Metastatic Breast Carcinoma in the Ovary (tissue), 3 donors: ENCODE measurements around a stretch of chr6.

GRCh38 chr6:137870656-137871890, 4.0 kb downstream of the TNFAIP3 start:
- PRO-cap, 3 experiments: peak in 2 of 3 experiments; most common plus-strand start chr6:137871035 (in 1); most common minus-strand start chr6:137871505 (in 2)

DNA sequence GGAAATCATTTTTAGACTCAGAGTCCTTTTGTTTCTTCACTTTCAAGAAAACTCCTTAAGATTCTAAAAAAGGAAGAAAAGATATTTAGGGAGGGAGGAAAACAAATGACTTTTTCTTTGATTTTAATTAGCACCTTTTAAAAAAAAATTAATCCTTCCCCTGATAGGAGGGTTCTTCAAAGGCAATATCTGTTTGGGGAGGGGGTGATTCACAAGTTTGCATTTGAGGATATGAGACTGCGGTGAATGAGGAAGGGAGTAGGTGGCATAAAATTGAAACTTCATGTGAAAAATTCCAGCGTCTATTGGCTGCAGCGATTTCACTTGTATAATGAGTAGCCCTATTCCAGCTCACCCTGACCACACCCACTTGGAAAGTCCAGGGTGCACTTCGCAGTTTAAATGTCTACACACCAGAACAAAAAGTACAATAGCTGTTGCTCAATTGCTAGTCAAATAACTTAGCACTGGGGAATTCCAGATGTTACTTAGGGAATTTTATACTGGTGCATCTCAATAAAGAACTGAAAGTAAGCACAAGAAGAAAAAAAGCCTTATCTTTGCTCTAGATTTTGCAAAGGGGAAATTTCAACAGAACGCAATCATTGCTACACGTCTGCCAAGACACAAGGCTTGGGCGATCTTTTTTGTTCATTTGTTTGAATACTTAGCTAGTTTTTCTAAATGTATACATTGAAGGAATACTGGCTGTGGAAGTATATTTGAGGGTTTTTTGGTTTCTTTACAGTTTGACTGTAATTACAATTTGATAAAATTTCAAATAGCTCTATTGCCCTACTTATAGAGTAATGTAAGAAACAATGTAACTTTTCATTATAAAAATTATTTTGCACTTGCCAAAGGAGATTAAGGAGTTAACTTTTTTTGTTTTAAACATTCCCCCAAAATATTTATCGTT, 6.3 kb downstream of the TNFAIP3 start:
- PRO-cap, 3 experiments: peak in 1 of 3 experiments; most common plus-strand start position 362 of the sequence (in 1); most common minus-strand start position 333 of the sequence (in 1)

DNA sequence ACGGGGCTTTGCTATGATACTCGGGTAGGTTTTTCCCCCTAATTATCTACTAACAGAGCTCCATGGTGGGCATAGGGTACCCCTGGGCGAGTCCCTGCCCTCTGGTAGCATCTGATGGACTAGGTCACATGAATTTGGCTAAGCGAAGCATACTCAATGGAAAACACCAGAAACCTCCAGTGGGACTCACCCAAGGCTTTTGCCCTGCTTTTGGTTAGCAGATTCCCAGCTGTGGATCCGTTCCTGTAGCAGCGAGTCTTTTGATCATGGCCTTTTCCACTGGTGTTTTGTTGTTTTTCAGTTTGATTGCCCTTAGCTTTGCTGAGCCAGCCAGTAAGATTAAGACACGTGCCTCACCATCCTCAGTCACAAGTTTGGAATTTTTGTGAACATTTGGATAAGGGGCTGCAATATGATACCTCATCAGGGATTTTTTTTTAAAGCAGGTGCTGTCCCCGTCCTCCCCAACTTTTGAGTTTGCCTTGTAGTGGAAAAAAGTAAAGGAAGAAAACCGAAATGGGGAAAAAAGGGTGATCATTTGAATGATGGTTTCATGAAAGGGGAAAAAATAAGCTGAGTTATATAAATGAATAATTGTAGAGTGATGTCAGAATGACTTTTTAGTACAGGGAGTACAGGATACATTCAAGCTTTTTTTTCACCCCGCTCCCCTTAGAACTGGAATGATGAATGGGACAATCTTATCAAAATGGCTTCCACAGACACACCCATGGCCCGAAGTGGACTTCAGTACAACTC, 8.1 kb downstream of the TNFAIP3 start:
- PRO-cap, 3 experiments: no peak in any of the 3 experiments

- PRO-cap, 3 experiments: no peak in any of the 3 experiments
Observed at GRCh38 chr6:137881052-137881904, 14.2 kb downstream of the TNFAIP3 start.

- PRO-cap, 3 experiments: no peak in any of the 3 experiments
Observed at GRCh38 chr6:137881999-137883077, 15.3 kb downstream of the TNFAIP3 start.

- PRO-cap, 3 experiments: no peak in any of the 3 experiments
Observed at GRCh38 chr6:137883145-137884301, 16.5 kb downstream of the TNFAIP3 start.

DNA sequence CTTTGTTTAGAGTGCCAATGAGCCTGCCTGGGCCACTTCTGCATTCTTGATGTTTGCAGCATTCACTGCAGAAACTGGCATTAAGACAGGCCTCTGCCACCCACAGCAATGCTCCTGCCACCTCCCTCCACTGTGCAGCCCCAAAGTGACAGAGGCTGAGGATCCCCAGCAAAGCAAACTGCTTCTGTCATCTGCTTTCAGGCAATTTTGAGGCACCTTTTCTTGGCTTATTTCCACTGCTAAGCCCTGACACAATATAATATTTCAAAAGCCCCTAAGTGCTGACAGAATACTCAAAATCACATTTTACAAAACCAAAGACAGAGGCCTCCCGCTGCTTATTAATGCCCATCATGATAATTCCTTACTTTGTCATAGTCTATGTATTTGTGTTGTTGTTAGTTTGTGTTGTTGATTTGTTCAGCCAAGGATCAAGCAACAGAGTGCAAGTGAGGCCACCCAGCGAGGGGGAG, 61.4 kb downstream of the TNFAIP3 start:
- PRO-cap, 3 experiments: no peak in any of the 3 experiments

DNA sequence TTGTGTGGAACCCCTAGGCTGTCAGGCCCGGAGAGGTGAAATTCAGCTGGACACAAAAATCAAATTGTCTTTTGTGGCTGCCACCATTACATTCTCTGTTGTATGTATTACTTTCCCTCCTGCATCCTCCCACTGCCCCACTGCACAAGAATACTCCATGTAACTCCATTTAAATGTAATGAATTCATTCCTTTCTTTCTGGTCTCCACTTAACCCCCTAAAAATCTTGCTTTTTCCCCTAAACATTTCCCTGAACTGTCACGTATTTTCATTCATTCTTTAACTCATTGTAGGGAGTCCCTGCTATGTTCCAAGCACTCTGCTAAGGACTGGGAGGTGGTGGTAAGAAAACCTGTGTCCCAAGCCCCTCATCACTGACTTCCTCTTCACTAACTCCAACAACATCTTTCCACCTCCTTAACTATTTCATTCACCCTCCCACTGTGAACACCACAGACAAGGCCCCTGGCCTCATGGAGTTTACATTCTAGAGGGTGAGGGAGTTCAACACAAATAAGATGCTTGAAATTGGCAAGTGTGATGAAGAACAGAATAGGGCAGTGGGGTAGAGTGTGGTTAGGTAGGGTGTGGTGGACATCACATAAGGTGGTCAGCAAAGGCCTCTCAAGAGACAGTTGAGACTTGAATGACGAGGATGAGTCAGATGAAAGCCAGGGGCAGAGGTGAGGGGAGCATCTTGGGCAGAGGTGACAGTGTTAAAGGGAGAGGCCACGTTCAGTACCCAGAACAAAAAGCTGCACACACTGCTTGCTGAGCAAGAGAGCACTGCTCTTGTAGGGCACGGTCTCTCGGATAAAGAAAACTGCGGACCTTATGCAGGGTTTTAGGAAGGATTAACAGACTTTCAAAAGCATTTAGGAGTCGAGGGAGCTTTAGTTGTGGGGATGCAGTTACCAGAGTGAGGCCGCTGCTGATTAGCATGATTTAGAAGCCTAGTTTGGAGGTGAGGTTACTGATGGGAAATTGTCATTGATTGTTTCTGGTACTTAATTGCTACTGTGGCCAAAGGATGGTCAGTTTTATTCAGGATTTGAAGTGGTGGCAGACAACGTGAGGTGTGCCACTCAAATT, 9.8 kb downstream of the HEBP2 start:
- PRO-cap, 3 experiments: no peak in any of the 3 experiments

- PRO-cap, 3 experiments: no peak in any of the 3 experiments
Observed at GRCh38 chr6:138571240-138571586, 71.9 kb upstream of the NHSL1 start.

DNA sequence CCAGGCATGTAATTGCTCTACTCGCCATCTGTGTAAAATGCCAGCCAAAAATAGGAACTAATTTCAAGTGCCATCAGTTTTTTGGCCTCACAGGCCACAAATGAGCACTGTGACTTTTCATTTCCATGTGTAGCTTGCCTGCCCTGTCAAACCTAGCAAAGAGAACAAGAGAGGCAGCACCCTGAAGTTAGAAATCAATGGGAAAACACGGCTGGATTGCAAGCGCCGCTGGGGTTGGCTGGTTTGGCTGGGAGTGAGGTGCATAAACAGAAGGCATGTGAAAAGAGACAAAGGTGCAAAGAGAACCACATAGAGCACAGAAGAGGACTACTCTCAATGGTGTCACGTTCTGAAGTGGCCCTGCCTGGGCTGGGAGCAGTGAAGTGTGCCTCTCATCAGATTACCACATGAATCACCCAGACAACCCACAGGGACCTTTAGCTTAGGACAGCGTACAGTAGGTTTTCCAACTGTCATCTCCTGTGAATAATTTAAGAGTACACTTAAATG, 78.0 kb upstream of the NHSL1 start:
- PRO-cap, 3 experiments: peak in 1 of 3 experiments; most common plus-strand start position 310 of the sequence (in 1); most common minus-strand start position 154 of the sequence (in 1)

GRCh38 chr6:138941188-138941746, 46.8 kb downstream of the REPS1 start:
- PRO-cap, 3 experiments: no peak in any of the 3 experiments

DNA sequence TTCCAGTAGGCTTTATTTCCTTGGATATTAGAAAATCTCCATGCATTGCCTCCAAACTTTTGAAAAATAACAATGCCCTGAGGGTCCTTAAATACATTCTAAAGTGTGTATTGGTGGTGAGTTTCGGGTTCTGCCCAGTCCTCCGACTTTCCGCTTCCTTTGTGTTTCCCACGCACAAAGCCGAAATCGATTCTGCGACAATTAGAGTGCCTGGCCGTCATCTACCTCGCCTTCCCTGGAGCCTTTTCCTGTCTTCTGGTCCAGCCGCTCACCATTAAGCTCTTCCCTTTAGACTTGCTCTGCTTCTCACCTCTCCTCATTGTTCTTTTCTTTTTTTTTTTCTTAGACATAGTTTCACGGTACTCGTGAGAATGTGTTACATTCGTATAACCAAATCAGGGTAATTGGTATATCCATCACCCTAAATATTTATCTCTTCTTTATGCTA, 1.3 kb downstream of the ABRACL start:
- PRO-cap, 3 experiments: no peak in any of the 3 experiments

- PRO-cap, 3 experiments: no peak in any of the 3 experiments
Observed at GRCh38 chr6:139146475-139146688, 11.5 kb downstream of the HECA start.

GRCh38 chr6:139157000-139157637, 22.2 kb downstream of the HECA start:
- PRO-cap, 3 experiments: no peak in any of the 3 experiments

DNA sequence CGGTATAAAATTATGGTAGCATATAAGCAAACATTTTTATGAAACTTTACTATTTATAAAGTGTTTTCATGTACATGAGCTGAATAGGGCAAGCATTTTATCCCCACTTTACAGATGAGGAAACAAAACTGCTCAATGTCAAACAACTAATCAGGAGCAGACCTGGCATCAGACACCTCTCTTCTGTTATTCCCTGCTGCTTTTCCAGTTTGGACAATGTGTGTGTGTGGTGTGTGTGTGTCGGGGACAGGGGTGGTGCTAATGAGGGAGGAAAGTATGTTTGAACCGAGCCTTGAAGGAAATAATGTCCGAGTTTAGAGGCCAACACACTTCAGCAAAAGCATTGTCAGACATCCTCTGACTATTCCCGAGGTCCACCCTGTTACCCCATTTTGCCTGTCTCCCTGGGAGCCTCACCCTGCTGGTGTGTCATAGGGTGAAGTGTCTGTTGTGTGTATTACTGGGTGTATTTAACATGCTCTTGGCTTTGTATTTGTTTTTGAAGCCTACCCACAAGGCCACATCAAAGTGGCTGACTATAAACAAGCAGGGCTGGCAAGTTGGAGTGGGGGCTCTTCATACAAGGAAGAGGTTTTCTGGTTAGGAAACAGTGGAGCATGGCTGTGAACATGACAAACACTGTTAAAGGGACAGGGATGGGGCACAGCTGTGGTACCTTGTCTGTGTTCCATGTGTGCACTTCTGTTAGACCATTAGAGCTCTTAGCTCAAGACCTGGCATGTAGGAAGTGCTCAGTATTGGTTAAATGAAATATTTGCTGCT, 26.1 kb downstream of the HECA start:
- PRO-cap, 3 experiments: no peak in any of the 3 experiments

GRCh38 chr6:139250526-139251322, 41.1 kb downstream of the TXLNB start:
- PRO-cap, 3 experiments: no peak in any of the 3 experiments

GRCh38 chr6:139262358-139263302, 29.2 kb downstream of the TXLNB start:
- PRO-cap, 3 experiments: no peak in any of the 3 experiments

GRCh38 chr6:139325026-139325338, 33.2 kb upstream of the TXLNB start:
- PRO-cap, 3 experiments: no peak in any of the 3 experiments

DNA sequence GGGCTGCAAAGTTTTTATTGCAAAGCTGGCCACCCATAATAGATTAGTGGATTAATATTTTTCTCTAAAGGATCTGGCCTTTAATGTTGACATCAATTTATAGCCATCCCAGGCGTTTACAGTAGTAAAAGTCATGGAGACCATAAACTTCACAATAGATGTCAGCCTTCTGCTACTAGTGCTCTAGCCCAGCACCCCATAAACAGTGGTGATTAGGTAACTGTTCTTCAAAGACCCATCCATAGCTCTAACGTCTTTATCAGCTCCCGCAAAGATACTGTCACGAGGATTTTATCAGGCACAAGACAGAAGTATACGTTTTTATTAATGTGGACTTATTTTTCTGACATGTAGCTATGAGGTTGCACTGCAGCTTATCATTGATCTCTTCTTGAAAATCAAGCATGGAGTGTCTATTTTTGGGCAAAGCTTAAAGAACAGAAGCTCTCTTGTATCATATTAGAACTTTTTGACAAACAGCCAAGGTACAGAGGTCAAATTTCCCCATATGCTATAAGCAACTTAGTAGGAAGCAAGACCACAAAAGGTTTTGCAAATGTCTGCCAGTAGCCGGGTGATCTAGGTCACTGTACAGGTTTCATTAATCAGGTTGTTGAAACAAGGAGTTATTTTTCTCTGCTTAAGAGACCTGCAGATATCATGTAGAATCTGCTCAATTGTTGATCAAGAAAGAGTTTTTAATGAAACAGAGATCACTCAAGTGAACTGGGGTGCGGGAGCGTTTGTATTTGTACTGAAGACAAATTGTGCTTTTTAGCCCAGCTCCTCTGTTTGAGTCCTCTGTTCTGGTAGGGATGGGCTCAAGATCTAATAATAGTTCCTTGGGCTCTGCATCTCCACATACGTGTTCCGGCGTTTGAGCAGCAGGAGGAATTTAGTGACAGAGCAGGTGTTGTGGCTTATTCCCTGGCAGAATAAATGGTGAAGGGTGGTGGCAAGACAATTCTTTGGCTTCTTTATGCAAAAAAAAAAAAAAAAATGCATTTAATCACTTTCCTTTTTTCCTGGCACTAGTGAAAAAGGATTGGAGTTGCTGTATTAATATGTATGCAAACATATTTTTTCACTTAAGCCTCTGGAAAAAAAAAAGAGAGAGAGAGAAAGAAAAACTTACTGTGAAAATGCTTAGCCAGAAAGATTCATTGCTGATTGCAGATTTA, 4.4 kb downstream of the CITED2 start:
- PRO-cap, 3 experiments: peak in 2 of 3 experiments; most common plus-strand start position 933 of the sequence (in 2); most common minus-strand start position 808 of the sequence (in 1)

- PRO-cap, 3 experiments: peak in 2 of 3 experiments; most common plus-strand start chr6:139550624 (in 2); most common minus-strand start chr6:139550524 (in 1)
Observed at GRCh38 chr6:139550189-139550728, 175.8 kb upstream of the CITED2 start.